Hair follicle dermal papilla cell (primary cell): Measurements from ENCODE around the genes LIPT2, TPBGL and MAP6.

DNA sequence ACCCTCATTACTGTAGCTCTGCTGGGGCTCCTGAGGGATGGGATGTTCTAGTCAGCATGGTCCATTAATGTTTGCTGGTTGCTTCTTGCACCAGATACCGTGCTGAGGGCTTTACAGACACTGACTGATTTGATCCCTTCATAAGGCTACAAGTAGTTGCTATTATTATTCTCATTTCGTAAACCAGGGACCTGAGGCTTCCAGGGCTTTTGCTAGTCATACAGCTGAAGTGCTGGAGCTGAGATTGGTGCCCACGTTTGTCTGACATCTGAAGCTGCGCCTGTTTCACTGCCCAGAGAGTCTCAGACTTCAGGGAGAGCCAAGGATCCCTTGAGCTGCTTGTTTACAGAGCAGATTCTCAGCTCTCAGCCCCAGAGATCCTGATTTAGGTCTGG is 948 bp downstream of the UCP3 start:
- CAGE, long polyA plus RNA = no peak

- CAGE, long polyA plus RNA = no peak
These were observed 24.7 kb upstream of the UCP3 start for GRCh38 chr11:74033422-74034069.

GRCh38 chr11:74492911-74494088 is at the start of gene LIPT2:
LIPT2 (minus strand) TSS chr11:74493724.
- CAGE, long polyA plus RNA = no peak

DNA sequence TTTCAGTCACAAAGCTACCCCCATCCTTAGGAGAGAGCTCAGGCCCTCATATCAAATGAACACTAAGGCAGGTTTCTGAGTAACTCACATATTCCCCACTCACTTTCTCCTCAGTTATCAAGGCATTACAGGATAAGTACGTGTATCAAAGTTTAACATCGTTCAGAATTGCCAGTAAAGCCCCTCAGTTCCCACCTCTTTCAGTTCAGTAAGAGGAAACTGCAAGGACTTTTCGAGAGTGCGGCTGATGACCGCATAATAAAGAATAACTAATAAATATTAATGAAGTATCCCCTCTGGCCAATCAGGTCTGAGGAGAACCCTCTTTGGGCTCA is 246 bp upstream of the RNF169 start:
- CAGE, long polyA plus RNA = no peak

- CAGE, long polyA plus RNA = no peak
These were observed 88.8 kb downstream of the RNF169 start for GRCh38 chr11:74837194-74838101.

DNA sequence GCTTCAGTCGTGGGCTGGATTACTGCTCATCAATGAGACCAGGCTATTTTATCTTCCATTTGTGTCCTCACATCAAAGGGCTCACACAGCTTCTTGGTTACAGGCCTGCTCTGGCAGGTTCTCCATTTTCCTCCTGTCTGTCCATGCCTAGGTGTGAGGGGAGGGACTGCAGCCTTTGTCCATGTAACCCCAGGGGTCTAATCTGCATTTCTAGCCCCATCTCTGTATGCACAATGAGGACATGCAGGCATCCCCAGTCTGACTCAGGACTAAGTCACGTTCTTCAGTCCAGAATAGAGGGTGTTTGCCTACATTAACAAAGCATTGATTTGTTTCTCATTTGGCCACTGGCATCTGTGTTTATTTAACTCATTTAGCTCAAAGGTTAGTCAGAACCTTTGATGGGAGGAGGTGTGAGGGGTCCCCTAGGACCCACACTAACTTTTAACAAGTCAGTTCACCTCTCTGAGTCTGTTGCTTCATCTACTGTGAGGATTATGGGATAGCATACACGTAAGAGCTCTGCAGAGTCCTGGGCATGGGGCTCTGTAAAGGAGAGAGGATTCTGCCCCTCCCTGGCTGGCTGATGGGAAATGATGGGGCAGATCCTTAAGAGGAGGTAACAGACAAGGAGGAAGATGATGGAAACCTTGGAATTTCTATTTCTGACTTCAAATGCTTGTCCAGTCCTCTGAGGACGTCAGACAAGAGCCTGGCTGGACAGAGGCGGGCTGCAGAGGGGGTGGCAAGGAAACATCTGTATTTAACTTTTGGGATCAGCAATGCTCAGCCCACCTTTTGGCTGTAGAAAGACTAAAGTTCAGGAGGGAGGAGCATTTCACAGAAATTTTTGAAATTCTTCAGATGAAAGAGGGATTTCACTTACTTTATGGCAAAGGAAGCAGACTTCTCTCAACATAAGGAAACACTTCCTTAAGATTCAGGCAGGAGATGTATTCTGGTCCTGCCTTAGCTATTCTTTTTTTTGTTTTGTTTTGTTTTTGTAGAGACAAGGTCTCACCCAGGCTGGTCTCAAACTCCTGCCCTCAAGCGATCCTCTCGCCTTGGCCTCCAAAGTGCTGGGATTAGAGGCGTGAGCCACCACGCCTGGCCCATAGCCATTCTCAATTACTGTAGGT is 98.8 kb downstream of the XRRA1 start:
- CAGE, long polyA plus RNA = no peak

- CAGE, long polyA plus RNA = no peak
These were observed 17.6 kb downstream of the SLCO2B1 start for GRCh38 chr11:75168361-75169093.

DNA sequence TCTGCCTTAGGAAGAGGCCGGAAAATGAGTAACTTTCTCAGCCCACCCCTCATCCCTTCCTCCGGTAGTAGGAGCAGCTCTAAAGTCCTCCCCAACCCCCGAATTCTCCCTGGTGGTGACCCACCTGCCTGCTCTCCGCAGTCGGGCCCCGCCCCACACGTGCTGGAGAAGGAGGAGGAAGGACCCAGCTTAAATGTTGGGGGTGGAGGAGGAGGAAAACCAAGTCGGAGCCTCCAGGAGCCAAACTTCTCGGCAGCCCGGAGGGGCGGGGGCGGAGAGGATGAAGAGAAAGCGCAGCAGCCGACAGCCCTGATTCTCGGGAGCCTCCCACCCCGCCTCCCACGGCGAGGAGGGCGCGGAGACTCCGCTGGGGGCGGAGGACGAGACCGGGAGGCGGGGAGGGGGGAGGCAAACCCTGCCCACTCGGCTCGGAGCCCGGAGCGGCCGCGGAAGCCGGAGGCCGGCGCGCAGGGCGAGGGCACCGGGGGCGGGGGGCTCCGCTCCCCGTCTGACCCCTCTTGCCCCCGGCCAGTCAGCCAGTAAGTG is at the start of gene TPBGL:
TSS of gene TPBGL (plus strand) at position 422 of the 546 bp plus-strand sequence.
- CAGE, long polyA plus RNA = no peak

DNA sequence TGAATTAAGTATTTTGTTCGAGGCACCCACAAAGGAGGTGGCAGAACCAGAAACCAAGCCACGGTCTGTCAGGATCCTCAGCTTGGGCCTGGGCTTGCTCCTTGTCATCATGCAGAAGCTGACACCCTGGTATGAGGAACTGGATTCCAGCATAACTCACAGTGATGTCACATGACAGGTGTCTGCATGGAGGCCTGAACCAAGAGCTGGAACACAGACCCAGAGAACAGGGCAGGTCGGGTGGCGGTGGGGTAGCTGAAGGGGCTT is 18.7 kb upstream of the RPS3 start:
- CAGE, long polyA plus RNA = no peak

DNA sequence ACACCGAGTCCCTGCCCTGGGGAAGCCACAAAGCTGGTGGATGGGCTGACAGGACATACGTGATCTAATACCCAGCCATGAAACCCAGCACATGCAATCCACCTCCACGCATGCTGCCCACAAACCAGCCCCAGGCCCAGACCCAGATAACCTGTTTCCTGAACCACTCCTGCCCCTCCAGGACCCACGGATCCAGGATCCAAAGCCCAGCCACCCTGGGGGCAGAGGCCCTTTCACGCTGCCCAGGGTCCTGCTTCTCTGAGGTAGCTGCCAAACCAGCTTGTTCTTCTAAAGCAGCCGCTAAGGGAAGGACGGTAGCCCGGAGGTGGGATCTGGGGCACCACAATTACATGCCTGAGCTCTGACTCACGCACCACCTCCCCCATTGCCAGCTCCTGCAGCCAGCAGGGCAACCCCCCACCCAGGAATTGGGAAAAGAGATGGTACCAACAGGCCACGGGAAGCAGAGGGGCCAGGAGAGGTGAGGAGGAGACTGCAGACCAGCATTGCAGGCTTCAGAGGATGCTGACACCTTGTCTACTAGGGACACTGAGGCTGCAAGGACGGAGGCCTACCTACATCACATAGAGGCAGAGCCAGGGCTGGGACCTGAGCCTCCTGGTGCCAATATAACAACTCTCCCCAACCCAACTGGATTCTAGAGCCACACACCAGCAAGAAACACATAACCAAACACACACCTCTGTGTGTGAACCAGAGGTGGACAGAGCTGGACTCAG is 35.1 kb downstream of the GDPD5 start:
- CAGE, long polyA plus RNA = no peak

DNA sequence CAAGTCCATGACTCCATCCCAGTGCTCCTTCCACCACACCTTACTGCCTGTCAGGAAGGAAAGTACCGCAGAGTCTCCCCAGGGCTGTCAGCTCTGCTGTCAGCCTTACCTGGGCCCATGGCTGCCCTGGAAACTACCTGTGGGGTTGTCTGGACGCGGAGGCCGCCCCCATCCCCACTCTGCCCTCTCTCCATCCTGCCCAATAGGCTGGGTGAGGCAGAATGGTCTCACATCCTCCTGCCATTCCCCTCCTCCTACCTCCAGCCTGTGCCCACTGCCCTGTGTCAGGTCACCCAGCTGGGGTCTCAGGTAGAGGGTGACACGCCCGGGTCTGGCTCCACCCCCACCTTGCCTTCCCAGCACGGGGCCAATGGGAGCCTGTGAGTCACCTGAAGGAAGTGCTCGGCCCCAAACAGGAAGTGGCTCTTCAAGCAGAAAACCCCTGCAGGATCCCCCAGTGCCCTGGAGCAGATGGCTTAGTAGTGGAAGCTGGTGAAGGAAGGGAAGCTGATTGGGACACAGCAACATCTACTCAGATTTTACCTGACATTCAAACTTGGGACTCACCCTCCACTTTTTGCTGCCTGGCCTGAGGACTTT is 33.6 kb downstream of the GDPD5 start:
- CAGE, long polyA plus RNA = no peak

- CAGE, long polyA plus RNA = no peak
These were observed 22.1 kb downstream of the GDPD5 start for GRCh38 chr11:75503707-75504065.

DNA sequence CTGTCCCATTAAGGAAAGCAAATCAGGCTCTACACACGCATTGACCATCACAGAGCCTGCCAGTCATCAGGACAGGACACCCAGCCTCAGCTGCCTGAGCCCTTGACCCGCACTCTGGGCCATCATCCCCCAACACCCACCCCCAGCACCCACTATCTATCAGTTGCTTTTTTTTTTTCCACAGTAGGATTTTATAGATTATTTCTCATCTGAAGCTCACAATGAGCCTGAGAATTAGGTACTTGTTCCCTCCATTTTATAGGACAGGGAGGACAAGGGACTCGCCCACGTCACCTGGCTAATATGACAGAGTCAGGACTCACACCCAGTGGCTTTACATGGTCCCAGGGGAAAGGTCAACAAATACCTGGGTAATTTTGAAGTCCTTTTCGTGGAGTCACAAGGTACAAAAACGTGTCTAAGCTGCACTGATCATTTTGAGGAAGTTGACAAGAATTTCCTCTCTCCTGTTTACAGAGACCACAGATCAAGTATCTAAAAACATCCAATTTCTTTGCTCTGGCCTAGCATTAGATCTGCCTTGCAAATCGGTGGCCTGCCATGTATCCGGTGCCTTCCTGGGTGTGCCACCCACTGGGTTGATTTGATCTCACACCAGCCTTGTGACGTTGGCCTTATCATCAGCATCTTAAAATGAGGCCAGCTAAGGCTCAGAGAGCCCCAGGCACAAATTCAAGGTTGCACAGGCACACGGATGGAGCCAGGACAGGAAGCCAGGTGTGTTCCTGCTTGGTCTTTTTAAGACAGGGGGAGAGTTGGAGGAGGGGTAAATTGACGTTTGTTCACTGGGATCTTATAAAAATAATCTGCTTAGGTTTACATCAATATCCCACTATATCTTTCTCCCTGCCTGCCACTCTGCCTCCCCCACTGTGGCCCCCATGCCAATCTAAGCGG is 17.7 kb downstream of the GDPD5 start:
- CAGE, long polyA plus RNA = no peak

DNA sequence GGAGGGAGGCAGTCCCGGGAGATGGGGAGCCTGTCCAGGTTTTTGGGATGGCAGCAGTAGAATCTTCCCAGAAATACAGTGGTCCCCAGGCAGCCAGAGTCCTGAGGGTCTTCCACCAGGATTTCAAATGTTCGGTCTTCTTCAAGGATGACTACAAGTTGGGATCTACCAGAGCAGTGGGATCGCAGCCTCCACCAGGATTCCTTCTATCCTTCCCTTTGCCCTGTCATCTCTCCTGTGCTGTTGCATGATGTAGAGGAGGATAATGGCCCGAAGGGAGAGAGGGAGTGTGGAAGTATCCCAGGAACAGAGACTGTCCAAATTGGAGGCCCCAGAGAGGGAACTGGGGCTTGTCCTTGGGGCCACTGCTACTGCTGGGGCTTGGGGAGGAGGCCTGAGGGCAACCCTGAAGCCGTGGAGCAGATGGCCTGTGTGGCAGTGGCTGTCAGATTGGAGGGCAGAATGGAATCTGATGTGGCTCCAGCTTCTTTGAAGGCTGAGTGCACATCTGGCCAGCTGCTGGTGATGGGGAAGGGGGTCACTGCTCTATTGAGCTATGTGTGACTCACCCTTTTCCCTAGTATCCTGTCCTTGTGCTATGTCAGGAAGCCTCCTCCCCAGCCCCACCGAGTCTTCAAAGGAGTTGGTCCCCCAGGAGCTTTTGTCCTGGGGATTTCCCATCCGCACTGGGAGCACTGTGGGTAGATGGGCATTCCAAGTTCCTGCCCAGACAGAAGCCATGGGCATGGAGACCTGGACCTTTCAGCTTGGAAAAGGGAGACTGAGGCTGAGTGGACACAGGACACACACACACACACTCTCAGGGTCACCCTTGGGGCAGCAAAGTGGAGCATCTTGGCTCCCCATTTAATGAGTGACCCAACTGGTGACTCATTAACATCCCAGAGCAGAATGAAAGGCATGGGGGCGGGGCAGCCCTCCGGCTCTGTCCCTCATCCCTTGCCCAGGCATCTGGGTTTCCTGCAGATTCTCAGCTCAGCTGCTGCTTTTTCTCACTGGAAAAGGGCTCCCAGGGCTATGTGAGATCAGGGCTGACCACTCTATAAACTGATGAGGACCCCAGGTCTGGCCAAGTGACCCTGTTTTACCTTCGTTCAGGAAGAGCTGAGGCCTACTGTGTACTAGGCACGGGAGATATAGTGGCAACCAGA is 3.1 kb downstream of the SERPINH1 start:
- CAGE, long polyA plus RNA = no peak

GRCh38 chr11:75604289-75604890 is 42.3 kb downstream of the SERPINH1 start:
- CAGE, long polyA plus RNA = no peak

- CAGE, long polyA plus RNA = no peak
These were observed at the start of gene MAP6 for GRCh38 chr11:75668485-75669374. MAP6 (minus strand) TSS chr11:75669038.

DNA sequence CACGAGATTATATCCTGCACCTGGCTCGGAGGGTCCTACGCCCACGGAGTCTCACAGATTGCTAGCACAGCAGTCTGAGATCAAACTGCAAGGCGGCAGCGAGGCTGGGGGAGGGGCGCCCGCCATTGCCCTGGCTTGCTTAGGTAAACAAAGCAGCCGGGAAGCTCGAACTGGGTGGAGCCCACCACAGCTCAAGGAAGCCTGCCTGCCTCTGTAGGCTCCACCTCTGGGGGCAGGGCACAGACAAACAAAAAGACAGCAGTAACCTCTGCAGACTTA is 19.7 kb upstream of the DGAT2 start:
- CAGE, long polyA plus RNA = no peak

DNA sequence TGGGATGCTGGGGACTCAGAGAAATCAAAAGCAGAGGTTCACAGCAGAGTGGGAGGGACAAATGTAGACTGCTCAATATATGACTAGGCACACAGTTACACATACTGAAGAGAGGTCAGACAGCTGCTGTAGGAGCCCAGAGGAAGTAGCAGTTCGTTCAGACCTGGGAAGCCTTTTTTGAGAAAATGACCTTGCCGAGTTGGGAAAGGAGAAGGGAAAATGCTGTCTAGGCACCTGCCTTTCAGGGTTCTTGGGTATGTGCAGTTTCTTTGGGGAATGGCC is 4.3 kb upstream of the UVRAG start:
- CAGE, long polyA plus RNA = no peak

DNA sequence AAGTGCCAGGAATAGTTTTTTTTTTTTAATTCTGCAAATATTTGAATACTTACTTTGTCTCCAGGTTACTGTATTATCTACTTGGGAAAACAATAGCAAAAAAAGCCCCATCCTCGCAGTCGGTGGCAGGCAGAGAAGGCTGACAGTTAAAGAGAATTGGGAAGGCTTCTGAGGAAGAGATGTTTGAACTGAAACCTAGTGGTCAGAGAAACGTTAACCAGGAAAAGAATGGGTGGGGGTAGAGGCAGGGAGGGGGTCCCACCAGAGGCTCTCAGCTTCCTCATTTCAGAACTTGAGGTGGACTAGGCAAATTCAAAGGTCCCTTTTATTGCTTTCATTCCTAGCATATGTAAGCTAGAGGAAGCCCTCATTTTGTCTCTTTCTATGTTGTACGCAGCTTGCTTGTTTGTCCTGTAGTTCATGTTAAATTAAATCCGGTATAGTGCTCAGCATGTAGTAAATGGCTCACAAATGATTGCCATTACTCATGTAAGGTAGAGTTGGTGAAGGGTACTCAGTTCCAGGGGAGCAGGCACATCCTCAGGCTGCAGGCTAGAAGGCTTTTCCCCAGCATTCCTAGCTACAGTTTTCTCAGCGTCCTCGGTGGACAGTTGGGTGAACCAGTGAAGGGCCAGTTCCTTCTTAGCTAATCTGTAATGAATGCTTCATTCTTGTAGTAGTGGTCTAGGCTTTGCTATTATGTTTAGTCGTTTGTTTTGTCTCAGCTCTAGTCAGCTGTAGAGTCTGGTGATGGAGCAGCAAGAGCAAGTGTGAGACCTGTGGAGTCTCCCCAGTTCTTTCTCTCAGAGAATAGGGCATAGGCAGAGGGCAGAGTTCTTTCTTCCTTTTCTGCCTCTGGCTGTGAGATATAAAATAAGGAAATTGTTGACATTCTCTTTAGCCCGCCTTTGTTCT is 58.6 kb downstream of the UVRAG start:
- CAGE, long polyA plus RNA = no peak

GRCh38 chr11:75961278-75961906 is 146.4 kb downstream of the UVRAG start:
- CAGE, long polyA plus RNA = no peak